Gastrocnemius medialis (tissue), 3 donors: ENCODE data around the genes TLN1, MSMP, TMEM8B and OR13J1.

DNA sequence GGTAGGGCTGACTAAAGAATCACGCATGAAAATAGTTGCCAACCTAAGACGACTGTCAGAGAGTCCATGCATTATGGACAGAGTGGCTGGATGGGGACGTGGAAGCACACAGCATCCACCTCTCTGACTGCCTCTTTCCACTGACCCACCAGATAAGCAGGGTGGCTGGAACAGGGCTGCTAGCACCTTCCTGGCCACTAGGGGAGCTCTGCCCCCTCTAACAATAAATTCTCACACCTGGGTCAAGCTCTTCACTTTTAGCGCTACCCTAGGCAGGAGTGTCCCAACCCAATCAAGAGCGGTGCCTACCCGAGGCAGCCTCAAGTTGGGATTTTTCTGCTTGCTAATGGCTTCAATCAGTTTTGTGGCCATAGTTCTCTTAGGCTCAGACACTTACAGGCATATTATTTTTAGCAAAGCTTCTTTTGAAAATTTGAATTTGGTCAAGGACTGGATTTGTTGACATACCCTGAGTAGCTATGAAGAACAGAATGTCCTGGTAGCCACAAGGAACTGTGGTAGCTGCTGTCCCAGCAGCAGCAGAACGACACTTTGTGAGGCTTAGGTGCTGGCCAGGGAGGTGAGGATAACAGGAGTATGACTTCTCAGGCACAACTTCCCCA, 6.9 kb upstream of the TPM2 start:
- PRO-cap = unidirectional peak, plus-strand start at position 547 of the sequence
- RAMPAGE, long total RNA, 3 experiments = no peak in any of the 3 experiments

- PRO-cap = no peak
- RAMPAGE, long total RNA, 3 experiments = no peak in any of the 3 experiments
These were observed 16.7 kb downstream of the TLN1 start for GRCh38 chr9:35715057-35715937.

DNA sequence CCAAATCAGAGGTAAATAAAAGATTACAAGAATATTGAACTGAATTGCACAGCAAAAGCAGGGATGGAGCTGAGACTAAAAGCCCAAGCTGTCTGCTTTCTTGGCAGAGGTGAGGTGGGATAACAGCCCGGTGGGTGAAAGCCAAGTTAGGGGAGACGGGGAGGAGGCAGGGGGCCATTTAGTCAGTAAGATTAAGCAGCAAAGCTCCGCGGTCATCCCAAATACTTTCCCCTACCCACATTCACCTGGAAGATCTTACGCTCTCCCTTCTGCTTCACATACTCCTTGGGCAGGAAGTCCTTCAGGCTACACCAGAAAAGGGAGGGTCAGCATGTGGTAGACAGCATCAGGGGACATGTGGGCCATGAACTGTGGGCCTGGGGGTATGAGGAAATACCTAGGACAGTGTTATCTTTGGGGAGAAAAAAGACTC, 9.4 kb downstream of the TLN1 start:
- PRO-cap = no peak
- RAMPAGE, long total RNA, 3 experiments = no peak in any of the 3 experiments

- PRO-cap = unidirectional peak, minus-strand start at chr9:35731970
- RAMPAGE, long total RNA, 3 experiments = no peak in any of the 3 experiments
These were observed 499 bp downstream of the TLN1 start for GRCh38 chr9:35731358-35732034.

DNA sequence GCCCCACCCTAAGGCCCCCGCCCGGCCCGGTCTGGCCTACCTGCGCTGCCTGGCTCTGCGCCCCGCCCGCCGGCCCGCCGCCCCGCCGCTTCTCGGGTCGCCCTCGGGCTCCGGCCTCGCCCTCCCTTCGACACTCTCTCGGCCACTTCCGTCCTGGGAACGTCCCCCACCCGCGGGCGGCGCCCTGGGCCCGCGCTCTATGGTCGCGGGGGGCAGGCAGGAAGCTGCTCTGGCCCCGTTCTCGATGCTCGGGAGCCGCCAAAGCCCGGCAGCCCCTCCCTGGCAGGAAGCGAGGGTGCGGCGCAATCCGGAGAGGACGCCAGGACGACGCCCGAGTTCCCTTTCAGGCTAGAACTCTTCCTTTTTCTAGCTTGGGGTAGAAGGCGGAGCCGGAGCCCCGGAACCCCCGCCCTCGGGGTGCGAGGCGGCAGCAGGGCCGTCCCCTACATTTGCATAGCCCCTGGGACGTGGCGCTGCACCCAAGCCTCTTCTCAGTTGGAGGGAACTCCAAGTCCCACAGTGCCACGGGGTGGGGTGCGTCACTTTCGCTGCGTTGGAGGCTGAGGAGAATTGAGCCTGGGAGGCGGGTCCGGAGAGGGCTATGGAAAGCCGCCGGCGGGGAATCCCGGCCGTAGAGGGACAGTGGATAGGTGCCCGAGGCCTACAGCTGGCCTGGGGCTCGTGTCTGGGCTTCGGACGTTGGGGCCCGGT, at the start of gene TLN1:
Gene TLN1 (minus strand): TSS at position 161 of the 711 bp plus-strand sequence.
- PRO-cap = bidirectional peak, plus-strand start at position 288 of the sequence, minus-strand start at position 338 of the sequence; bidirectional peak, plus-strand start at position 634 of the sequence, minus-strand start at position 419 of the sequence
- RAMPAGE, long total RNA, 3 experiments = start-site peak on the plus strand in 2 of 3 experiments, centred at positions 300 to 608 of the sequence, 22 to 373 reads per replicate; start-site peak on the minus strand in 3 of 3 experiments, centred at positions 93 to 370 of the sequence, 36 to 1,442 reads per replicate

DNA sequence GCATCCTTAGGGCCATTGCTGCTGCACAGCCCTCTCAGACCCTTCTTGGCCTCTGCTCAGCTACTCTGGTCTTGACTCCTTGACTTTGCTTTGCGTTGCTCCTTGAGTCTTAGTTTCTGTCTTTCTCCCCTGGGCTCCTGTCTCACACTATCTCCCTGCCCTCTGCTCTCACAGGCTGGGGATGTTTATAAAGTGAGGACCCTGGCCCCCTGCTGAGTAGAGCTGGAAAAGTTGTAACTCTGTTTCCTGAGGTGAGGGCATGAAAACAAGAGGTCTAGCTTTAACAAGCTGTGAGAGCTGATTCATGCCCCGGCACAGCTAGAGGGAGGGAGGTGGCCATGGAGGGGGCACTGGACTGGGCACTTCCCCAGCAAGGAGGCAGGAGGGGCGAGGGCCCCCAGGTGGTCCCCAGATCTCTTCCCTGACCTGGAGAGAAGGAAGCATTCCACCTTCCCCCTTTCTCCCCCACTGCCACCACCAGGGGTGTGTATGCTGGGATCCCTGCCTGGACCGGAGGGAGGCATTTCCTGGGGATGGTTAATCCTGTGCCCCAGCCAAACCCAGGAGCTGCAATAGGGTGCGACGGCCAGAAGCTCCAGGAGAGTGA, at the start of gene MSMP:
Gene MSMP (minus strand): TSS at position 163 of the 607 bp plus-strand sequence.
- PRO-cap = no peak
- RAMPAGE, long total RNA, 3 experiments = no peak in any of the 3 experiments

DNA sequence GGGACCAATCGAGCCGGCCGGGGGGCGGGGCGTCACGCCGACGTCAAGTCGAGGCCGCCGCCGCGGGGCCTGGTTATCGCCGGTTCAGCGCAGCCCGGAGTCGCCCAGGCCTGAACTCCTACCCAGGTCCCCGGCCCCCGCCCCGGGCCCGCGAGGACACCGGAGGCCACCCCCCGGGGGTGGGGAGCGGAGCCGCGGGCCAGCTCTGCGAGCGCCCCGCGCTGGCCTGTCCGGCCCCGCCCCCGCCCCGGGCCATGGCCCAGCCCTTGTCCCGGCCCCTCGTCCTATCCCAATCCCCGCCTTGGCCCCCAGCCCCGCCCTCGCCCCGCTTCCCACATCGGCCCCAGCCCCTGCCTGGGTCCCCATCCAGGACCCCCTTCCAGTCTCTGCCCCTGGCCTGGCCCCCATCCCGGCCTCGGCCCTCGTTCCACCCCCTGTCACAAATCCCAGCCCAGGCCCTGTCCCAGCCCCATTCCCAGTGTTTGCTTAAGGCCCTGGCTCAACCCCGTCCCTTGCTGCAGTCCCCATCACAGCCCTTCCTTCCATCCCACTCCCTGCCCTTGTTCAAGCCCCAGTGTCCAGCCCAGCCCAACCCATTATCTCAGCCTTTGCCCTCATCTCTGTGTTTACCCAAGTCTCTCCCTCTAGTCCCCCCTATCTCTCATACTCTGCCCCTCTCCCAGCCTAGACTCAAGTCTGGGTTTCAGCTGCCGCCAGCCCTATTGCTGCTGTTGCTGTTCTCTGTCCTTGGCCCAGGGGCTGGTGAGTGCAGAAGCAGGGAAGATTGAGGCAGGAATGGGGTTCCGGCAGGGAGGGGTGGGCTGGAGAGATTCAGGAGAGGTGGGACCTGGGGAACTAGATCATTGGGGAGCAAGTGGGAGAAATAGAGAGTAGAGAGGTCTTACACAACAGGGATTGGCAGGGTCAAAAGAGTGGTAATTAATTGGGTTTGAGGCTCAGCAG, at the start of gene TMEM8B:
Gene TMEM8B (plus strand): TSS at position 35 of the 963 bp plus-strand sequence.
- PRO-cap = bidirectional peak, plus-strand start at position 35 of the sequence, minus-strand start outside the sequence; bidirectional peak, plus-strand start at position 337 of the sequence, minus-strand start at position 238 of the sequence
- RAMPAGE, long total RNA, 3 experiments = start-site peak on the plus strand in 2 of 3 experiments, centred at positions 74 to 174 of the sequence, 21 to 36 reads per replicate

- PRO-cap = no peak
- RAMPAGE, long total RNA, 3 experiments = no peak in any of the 3 experiments
These were observed 5.3 kb downstream of the TMEM8B start for GRCh38 chr9:35834331-35834750.

GRCh38 chr9:35870263-35870632, at the start of gene OR13J1:
Gene OR13J1, minus strand, starts transcription at chr9:35870401.
- PRO-cap = no peak
- RAMPAGE, long total RNA, 3 experiments = no peak in any of the 3 experiments

GRCh38 chr9:35908463-35909066, 725 bp upstream of the SPAAR start:
- PRO-cap = no peak
- RAMPAGE, long total RNA, 3 experiments = no peak in any of the 3 experiments

GRCh38 chr9:35962027-35962895, 4.3 kb upstream of the OR2S2 start:
- PRO-cap = no peak
- RAMPAGE, long total RNA, 3 experiments = no peak in any of the 3 experiments

GRCh38 chr9:36145522-36145989, 9.0 kb downstream of the GLIPR2 start:
- PRO-cap = no peak
- RAMPAGE, long total RNA, 3 experiments = no peak in any of the 3 experiments

DNA sequence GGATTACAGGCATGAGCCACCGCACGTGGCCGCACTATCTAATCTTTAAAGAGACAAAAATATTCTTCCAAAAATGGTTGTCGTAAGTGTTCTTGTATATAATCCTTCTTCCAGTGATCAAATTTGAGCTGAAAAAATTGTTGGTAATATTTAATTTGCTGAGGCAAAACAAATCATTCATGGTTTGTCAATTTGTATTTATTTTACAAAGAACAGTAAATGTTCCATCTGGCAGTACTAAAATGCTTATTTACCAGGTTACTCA, 6.1 kb downstream of the GNE start:
- PRO-cap = no peak
- RAMPAGE, long total RNA, 3 experiments = no peak in any of the 3 experiments

DNA sequence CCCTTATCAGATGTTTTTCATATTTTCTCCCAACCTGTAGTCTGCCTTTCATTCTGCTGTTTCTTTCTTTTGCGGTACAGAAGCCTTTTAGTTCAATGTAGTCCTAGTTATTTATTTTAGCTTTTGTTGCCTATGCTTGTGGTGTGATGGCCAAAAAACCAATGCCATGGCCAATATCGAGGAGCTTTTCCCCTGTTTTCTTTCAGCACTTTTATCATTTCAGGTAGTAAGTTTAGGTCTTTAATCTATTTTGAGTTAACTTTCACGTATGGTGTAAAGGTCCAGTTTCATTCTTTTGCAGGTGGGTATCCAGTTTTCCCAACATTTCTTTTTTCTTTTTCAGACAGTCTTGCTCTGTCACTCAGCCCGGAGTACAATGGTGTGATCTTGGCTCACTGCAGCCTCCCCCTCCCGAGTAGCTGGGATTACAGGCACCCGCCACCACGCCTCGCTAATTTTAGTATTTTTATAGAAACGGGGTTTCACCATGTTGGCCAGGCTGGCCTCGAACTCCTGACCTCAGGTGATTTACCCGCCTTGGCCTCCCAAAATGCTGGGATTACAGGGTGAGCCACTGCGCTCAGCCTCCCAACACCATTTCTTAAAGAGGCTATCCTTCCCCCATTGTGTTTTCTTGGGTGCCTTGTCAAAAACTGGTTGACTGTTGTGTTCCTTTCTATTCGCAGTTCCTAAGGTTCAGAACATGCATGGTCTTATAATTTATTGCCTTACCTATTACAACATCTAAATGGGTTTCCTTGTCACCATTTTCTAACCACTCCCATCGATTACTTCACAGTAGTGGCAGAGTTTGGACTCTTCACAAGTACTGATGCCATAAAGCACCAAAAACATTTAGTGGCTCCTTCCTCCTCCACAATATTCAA, 50.3 kb downstream of the RNF38 start:
- PRO-cap = no peak
- RAMPAGE, long total RNA, 3 experiments = no peak in any of the 3 experiments

GRCh38 chr9:36413981-36414534, 14.0 kb upstream of the RNF38 start:
- PRO-cap = no peak
- RAMPAGE, long total RNA, 3 experiments = no peak in any of the 3 experiments

DNA sequence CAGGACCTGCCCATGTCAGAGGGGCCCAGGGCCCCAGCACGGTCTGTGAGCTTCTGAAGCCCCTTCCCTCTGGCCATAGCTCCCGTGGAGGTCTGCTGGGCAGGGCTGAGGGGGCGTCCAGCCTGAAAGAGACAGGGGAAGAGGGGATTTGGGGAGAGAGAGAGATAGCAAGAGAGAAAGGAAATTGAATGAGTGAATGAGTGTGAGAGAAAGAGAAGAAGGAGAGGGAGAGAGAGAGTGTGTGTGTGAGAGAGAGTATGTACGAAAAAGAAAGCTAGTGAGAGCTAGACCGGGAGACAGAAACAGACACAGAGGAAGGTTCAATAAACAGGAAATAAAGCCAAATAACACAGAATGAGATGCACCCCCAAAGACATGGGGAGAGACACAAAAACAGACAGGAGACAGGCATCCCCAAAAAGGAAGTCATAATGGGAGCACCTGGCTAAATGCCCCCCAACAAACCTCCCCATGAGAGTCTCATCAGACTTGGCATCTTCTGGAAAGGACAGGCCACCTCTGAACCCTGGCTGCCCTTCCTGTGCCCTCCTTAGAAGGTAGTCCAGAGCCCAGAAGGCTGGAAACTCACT, 37.3 kb downstream of the PAX5 start:
- PRO-cap = no peak
- RAMPAGE, long total RNA, 3 experiments = no peak in any of the 3 experiments

DNA sequence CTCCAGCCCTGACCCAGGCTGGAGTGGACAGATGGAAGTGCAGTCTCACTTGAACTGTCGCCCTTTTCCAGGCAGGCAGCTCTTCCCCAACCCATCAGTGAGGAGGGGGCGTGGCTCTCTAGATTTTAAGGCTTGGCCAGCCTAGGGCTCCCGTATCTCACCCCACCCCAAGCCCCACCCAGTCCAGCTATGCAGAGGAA, 2.2 kb downstream of the PAX5 start:
- PRO-cap = no peak
- RAMPAGE, long total RNA, 3 experiments = no peak in any of the 3 experiments

- PRO-cap = no peak
- RAMPAGE, long total RNA, 3 experiments = no peak in any of the 3 experiments
These were observed 76.8 kb downstream of the ZCCHC7 start for GRCh38 chr9:37197146-37197552.

DNA sequence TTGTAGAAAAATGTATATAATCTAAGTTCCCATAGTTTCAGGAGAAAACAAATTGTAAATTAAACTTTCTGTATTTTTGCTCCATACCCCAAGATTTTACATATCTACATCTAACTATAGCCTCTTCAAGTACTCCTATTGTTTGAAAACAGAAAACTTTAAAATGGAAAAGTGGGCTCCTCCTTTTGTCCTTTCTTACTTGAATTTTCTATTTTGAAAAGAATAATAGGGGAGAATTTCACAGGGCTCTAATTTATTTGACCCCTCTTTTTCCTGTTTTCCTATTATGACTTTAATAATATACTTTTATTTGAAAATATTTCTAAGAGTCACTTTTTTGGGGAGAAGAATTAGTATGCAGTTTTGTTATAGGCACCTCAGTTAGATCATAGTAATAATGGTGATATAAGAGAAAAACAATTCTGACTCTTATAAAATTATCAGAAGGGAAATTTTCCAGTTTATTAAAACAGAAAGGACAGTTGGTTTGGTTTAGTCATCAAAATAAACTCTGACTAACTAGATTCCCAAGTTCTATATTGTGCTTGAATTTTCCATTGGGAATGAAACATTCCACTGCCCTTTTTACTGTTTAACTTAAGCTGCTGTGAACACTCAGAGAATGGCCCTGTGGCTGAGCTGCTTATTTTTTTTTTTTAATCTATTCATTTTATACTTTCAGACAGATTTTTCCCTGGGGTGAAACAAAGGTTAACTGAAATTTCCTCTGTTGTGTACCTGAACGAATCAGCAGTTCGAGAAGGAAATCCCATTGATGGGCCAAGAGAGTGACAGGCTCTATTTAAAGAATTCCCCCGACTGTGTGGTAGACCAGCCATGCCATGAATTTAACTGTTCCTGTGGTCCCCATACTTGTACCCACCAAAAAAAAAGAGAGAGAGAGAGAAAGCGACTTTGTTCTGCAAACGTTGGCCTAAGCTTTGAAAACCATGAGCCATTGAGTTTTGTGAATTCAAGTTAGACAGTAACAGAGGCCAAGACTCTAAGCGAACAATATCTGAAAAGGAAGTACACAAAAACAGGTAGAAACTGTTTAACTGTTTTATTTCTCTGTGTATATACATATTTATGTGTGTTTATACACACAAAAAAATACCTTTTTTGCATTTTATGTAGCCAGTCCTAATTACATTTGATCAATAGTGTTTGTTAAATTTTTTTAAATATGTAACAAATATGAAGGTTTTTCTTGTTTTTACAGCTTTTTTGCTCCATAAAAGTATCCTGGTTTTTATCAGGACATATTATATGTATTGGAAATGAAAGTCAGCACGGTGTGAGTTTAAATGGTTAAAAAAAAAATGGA, 138.7 kb upstream of the GRHPR start:
- PRO-cap = no peak
- RAMPAGE, long total RNA, 3 experiments = no peak in any of the 3 experiments

DNA sequence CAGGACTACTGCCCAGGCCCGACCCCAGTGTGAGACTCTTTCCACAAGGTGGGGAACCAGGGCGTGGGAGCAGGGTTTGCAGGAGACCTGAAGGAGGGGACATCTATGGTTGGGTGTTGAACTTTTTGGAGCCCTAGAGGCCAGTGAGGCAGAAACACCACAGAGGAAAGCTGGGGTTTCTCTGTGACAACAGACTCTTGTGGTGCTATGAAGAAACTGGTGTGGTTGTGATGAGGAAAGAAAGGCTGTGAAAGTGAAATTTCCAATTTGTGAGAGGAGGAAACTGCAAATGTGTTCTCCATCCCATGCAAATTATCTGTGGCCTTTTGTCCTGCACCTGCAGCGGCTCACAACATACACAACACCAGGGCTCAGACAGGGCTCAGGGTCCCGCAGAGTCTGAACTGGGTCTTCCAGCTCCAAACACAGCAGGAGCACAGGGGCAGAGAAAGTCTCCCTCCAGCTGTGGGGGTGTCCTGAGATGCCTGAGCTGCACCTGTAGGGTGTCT, 51.5 kb upstream of the GRHPR start:
- PRO-cap = no peak
- RAMPAGE, long total RNA, 3 experiments = no peak in any of the 3 experiments